RPMI7951 (cell line): ENCODE measurements around the genes GDF2, ZNF488, SYT15B, LRRC18, FAM170B and C10orf71.

GRCh38 chr10:47145533-47145767 lies 154.5 kb upstream of the GDF10 start:
- RAMPAGE, long total RNA, result no peak

DNA sequence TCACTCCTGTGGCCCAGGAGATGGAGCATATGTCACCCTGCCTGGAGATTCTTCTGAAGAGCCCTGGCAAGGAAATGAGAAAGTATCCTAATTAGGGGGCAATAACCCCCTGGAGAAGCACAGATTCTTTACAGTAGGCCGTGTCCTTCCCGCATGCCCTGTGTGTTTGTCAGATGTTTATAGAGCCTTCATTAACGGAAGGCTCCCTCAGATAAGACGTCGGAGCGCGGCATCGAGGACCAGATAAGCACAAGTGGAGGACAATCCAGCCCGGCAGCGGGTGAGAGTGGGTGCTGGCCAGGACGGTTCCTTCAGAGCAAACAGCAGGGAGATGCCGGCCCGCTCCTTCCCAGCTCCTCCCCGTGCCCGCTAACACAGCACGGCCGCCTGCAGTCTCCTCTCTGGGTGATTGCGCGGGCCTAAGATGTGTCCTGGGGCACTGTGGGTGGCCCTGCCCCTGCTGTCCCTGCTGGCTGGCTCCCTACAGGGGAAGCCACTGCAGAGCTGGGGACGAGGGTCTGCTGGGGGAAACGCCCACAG lies at the start of gene GDF2:
Gene GDF2, plus strand, starts transcription at position 210 of the 540 bp plus-strand sequence.
- RAMPAGE, long total RNA, result no peak

- RAMPAGE, long total RNA, result no peak
These were observed 8.4 kb downstream of the GDF2 start for GRCh38 chr10:47330531-47331128.

- RAMPAGE, long total RNA, result no peak
These were observed at the start of gene ZNF488 for GRCh38 chr10:47384103-47384971. ZNF488 (minus strand) TSS chr10:47384293.

- RAMPAGE, long total RNA, result no peak
These were observed 59.8 kb upstream of the AGAP9 start for GRCh38 chr10:47583242-47583577.

DNA sequence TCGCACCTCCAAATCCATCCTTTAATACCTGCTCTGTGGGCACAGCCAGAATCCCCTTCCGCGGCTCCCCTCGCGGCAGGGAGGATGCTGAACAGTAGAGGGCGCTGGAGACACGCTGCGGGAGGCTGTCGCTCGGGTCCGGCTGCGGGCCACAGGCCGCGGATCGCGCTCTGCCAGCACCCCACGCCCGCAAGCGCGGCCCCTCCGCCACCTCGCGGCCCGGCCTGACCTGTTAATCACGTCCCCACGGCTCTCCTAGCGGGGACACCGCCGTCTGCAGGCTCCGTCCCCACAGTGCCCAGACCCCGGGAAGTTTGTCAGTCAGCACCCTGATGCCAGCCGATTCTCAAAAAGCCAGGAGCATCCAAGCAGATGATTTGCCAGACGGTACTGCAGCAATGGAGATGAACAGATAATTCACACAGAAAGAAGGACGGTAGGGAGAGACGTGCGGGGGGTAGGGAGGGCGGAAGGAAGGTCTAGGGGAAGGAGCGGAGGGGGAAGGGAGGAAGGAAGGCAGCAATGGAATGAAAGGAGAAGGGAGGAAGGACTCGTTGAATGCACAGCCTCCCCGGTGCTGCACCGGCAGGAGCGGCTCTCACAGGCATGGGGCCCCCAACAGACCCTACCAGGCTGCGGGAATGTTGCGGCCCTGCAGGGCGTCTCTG lies 19.7 kb downstream of the SYT15B start:
- RAMPAGE, long total RNA, result no peak

GRCh38 chr10:47762600-47762996 lies 794 bp downstream of the SYT15B start:
- RAMPAGE, long total RNA, result no peak

DNA sequence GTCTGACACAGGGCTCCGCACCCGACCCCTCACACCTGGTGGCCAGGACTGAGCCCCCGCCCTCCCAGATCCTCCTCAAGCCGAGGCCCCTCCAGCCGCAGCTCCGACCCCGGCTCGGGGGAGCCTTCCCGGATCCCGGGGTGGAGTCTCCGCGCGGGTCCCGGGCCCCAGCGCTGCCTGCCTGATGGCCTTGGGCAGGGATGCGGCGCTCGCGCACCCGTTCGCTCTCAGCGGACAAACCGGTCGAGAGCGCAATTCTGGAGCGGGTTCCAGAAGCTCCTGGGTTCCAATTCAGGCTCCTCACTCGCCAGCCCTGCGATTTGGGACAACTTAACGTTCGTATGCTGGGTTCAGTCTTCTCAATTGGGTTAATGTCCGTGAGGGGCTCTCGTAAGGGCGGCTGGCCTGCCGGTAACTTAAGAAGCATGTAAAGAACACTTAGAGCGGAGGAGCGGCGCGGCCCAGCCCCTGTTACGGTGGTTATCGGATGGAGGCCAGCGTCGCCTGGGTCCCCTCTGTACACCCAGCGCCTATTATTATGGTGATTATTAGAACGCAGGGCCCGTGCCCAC lies at the start of gene SYT15B:
Gene SYT15B, minus strand, starts transcription at position 555 of the 572 bp plus-strand sequence.
- RAMPAGE, long total RNA, result no peak

GRCh38 chr10:48251491-48252229 lies 22.8 kb downstream of the FRMPD2 start:
- RAMPAGE, long total RNA, result no peak

DNA sequence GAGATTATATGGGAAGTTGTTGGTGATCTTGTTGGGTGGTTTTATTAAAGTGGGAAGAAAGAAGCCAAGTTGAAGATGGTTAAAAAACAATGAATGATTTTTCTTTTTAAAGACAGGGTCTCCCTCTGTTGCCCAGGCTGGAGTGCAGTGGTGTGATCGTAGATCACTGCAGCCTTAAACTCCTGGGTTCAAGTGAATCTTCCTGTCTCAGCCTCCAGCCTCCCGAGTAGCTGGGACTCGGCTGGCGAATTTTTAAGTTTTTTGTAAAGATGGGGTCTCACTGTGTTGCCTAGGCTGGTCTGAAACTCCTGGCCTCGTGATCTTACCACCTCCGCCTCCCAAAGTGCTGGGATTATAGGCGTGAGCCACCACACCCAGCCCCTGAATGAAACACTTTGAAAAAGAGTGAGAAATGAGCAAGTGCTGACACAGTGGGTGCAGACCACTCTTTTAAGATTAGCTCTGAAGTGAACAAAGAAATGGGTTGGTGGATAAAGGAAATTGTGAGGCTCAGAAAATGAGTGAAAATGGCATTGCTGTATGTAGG lies 10.7 kb downstream of the MAPK8 start:
- RAMPAGE, long total RNA, result no peak

GRCh38 chr10:48336681-48337238 lies 30.3 kb downstream of the MAPK8 start:
- RAMPAGE, long total RNA, result no peak

DNA sequence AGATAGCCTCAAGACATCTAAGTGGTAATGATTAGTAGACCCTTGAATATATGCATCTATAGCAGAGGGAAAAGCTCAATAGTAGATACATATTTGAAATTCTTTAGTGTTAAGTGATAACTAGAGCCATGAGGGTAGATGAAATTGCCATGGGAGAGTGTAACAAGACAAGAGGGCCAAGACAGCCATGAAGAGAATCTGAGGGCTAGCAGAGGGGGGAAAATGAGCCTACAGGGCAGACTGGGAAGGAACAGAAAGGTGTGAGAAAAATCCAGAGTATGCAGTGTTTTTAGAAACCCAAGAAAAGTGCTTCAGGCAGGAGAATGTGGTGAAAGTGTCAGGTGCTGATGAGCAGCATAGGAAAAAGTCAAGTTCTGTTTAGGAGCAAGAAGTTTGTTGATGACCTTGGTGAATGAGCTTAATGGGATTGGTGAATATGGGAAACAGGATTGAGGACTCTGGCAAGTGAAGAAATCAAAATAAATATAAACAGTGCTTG lies 63.0 kb downstream of the MAPK8 start:
- RAMPAGE, long total RNA, result no peak

DNA sequence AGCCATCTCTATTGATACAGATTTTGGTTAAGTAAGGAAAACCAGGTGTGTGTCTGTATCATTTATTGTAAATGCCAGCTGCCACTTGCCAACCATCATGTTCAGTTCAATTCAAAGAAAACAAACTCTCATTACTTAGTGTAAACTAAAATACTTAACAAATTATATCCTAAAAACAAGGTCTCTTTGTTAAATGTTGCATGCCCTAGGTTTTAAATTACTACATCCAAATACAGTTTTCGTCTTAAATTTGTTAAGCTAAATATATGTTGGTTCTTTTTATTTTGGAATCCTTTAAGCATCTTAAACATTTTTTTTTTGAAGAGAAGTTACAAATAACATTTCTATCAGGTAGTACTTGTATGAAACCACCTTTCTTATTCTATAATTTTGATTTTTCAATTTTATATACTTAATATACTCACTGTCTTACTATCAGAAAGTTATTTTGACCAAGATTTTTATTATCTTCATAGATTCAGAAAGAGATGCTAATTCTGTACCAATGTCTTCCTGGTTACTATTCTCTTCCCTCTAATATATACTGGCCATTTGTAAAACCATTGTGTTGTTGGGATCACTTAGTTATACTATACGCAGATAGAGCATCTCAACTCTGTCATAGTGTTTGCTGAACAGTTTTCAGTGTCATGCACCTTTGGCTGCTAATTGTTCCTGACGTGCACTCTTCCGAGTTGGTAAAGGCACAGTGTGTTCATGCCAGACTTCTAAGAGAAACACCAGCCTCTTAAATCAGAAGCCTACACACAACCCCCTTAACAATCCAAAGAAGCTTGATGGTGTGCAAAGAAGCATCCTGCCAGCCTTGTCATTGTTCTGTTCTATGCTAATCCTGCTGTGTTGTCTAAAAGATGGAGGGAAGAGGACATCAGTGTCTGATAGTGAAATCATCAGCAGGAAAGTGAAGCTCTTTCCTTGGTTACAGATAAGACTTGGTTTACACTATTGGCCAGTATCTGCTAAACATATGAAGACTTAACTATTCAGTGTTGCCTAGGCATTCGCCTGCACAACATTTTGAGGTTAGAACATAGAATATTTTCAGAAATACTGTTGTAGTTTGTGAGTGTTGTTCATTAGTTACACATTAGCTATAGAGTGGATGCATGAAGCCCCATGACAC lies 130.9 kb downstream of the MAPK8 start:
- RAMPAGE, long total RNA, result no peak

DNA sequence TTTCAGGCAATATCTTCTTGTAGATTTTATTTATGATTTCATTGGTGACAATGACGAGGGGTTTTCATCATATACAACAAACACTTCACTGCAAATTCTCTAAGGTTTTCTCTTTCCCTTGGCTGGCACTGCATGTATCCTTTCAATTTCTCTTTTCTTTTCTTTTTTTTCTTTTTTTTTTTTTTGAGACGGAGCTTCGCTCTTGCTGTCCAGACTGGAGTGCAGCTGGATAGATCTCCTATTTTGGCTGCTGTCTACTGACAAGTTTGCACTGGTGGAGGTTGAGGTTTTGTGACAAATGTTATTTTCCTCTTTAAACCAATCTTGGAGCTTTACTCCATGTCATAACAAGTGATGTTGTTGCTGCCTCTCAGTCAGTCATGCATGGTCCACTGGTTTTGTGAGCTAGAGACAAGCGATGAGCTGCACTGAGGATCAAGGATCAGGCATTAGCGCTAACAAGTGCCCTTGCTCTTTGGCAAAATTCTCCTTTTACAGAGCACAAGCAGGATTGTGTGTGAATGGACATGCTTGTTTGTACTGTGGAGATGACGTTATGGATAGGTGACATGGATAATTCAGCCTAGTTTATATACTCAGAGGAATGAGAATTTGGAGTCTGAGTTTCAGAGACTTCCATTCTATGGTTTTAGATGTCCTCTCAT lies 836 bp upstream of the WDFY4 start:
- RAMPAGE, long total RNA, result no peak

DNA sequence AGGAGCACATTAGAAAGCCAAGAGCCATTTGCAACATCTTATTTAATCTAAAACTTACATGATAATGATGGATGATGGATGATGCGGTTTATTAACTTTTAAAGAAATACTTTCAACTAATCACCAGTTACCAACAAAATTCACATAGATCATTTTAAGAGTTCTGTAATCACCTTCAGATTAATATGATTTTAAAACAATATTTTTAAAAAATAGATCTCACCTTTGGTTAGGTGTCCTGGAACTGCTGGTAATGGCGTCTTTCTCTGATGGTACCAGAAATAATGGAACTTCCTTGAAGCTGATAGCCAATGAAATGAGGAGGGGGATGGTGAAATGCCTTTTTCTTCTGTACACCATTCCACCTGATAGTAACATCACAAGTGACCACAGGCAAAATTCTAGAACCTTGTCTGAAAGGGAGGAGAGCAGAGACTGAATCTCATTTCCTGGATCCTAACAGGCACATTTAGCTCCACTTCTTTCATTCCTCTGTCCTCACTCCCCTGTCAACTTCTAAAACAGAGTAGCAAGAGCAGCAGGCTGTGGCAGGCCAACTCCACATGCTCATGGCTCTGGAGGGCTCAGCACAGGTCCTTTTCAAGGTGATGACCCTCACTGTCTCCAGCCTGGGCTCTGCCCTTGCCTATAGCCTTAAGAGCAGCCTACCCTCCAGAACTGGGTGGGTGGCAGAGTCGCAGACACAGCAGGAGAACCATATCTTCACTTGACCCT lies at the start of gene LRRC18:
Gene LRRC18, minus strand, starts transcription at position 318 of the 735 bp plus-strand sequence.
- RAMPAGE, long total RNA, result no peak

- RAMPAGE, long total RNA, result no peak
These were observed at the start of gene FAM170B for GRCh38 chr10:49133891-49134204. FAM170B (minus strand) TSS chr10:49134021.

GRCh38 chr10:49194028-49194584 lies 5.9 kb upstream of the TMEM273 start:
- RAMPAGE, long total RNA, result no peak

DNA sequence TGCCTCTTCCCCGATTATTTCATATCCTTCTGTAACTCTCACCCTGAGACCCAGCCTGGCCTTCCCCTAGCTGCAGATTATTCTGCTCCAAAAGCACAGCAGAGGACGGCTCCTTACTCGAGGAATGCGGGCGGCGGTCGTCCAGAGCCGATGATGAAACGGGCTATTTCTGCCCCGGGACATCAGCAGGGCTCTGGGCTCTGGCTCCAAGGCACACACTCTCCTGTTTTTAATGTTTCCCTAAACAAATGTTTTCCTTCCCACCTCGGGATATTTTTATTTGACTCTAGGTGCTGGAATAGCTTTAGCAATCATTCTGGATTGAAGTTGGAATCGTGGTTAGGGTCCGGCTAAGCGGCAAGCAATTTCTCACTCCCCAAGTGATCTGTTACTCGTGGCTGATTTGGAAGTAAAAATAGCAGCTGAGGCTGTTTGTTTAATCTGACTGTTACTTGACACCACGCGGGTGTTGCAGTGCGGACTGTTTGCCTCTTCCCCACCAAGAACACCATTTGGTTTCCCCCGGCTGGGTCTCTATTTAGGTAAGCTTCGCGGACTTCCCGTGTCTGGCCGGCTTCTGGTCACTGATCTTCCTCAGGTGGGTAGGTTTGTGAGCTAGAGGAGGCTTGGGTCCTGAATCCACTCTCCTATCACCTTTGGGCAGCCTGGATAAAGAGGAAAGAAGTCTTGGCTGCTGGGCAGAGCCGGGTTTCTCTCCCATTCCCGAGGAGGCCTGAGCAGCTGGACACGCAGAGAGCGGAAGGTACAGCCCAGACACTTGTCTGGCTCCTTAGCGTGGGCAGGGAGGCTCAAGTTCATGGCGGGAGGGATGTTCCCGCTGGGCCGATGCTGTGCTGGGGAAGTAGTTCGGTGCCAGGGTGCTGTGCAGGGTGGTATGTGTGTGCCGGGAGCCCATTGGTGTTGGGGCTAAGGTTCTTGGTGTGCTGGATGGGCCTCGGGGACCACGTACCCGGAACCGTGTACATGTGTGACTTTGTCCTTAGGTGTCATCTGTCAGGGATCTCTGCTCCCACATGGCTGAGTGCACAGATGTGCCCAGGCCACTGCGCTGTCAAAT lies at the start of gene C10orf71:
Gene C10orf71, plus strand, starts transcription at position 479 of the 1,078 bp plus-strand sequence.
- RAMPAGE, long total RNA, result no peak

DNA sequence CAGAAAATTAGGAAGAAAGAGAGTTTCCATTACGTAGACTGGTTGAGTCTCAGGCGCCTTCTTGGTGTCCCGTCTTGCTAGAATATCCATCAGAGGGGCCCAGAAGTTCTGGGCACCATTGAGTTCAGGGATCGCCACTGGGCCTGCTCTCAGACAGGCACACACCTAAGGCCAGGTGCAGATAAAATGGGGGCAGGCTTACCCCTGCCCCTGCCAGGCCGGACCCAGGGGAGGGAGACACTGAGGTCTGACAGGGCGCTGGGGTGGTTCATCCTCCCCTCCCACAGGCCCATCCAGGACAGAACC lies 33.2 kb downstream of the DRGX start:
- RAMPAGE, long total RNA, result no peak

GRCh38 chr10:49703118-49703359 lies 23.6 kb downstream of the C10orf53 start:
- RAMPAGE, long total RNA, result no peak